Vagina (tissue), 1 donor: Measurements from ENCODE around the genes STT3B, CCR4 and CRTAP.

GRCh38 chr3:30549373-30550195, 56.8 kb upstream of the TGFBR2 start:
- PRO-cap, result no peak
- RAMPAGE, long total RNA, result no peak

DNA sequence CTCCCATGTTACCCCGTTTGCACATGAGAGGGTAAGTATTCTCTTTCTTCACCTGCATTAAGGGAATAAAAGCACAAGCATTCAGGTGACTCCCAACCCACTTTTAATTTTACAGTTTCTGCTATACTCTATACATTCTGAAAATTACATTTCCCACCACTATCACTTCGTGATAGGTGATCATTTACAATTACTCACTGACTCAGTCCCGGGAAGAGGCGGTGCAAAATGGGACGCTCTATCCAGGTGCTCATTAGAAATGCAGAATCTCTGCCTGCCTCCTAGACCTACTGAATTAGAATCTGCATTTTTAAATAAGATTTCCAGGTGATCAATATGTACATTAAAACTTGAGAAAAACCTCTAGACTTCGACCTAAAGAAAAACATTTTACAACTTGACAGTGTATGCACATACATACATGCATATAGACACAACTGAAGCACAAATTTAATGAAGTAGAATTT, 691 bp upstream of the TGFBR2 start:
- PRO-cap, result no peak
- RAMPAGE, long total RNA, result no peak

DNA sequence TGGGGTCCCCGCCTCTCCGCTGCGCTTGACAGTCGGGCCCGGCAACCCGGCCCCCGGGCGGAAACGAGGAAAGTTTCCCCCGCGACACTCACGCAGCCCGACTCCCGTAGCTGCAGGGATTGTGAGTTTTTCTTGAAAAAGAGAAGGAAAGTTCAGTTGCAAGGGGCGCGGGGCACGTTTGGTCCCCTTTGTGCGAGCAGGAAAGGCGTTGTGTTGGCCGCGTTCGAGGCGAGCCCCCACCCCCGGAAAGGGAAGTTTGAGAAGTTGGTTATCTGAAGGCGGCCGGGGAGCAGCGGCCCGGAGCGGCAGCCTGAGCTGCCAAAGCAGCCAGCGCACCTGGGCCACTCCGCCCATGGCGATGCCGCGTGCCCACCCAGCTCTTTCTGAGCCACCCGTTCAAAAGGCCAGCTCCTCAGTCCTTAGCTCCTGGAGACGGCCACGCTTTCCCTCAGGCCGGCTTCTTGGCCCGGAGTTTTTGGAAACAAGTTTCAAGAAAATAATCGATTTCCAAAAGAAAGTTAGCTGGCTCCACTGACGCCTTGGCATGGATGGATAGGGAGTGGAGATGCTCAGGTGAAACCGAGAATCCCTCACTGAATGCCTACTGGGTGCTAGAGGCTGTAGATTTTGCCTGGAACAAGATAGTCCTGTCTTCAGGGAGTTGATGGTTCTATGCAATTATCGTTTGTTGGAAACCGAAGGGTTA, 776 bp downstream of the TGFBR2 start:
- PRO-cap, result bidirectional peak, plus-strand start at position 300 of the sequence, minus-strand start at position 250 of the sequence; bidirectional peak, plus-strand start at position 415 of the sequence, minus-strand start at position 385 of the sequence
- RAMPAGE, long total RNA, result no peak

GRCh38 chr3:30610786-30611606, 4.6 kb downstream of the TGFBR2 start:
- PRO-cap, result no peak
- RAMPAGE, long total RNA, result no peak

- PRO-cap, result no peak
- RAMPAGE, long total RNA, result no peak
These were observed 43.9 kb downstream of the TGFBR2 start for GRCh38 chr3:30650178-30650763.

- PRO-cap, result bidirectional peak, plus-strand start at chr3:31532604, minus-strand start at chr3:31532382; unidirectional peak, plus-strand start at chr3:31532775; bidirectional peak, plus-strand start at chr3:31532950, minus-strand start at chr3:31532860; unidirectional peak, minus-strand start at chr3:31533234; unidirectional peak, minus-strand start at chr3:31533289
- RAMPAGE, long total RNA, result no peak
These were observed at the start of gene STT3B for GRCh38 chr3:31532493-31533502. TSS of gene STT3B (plus strand) at chr3:31532925.

DNA sequence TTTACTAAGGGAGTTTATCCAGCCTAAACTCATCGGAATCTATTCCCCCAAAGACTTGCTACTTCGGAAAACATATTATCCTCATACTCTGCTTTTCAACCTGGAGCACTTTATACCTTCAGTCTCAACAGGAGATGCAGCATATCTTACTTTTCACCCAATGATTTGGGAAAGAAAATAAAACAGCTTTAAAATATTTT, 124.6 kb downstream of the OSBPL10 start:
- PRO-cap, result no peak
- RAMPAGE, long total RNA, result no peak

DNA sequence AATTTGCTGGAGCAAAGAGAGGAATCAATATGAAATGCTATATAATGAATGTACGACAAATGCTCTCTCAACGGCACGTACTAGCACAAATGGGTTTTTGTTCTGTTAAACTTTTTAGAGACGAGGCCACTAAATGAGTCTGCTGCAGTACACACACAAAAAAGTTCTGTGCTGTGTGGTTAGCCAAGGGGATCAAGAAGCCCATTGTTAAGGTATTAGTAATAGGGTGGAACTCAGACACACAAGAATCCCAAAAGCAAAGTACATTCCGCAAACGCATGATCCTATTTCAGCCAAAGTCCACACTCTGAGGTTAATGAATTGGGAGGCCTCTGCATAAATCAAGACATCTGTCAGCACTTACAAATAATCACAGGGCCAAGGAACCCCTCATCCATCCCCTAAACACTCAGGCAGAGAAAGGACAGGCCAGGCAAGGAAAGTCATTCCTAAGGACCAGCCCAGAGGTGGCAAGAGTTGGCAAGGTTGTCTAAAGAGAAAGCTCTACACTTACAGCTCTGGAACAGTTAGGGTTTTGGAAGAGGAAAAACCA, 12.1 kb downstream of the OSBPL10 start:
- PRO-cap, result unidirectional peak, minus-strand start at position 168 of the sequence
- RAMPAGE, long total RNA, result no peak

- PRO-cap, result no peak
- RAMPAGE, long total RNA, result no peak
These were observed 20.3 kb downstream of the GPD1L start for GRCh38 chr3:32126727-32127115.

GRCh38 chr3:32152219-32152971, 46.0 kb downstream of the GPD1L start:
- PRO-cap, result no peak
- RAMPAGE, long total RNA, result start-site peak on the plus strand at chr3:32152309-32152946, 27 reads

DNA sequence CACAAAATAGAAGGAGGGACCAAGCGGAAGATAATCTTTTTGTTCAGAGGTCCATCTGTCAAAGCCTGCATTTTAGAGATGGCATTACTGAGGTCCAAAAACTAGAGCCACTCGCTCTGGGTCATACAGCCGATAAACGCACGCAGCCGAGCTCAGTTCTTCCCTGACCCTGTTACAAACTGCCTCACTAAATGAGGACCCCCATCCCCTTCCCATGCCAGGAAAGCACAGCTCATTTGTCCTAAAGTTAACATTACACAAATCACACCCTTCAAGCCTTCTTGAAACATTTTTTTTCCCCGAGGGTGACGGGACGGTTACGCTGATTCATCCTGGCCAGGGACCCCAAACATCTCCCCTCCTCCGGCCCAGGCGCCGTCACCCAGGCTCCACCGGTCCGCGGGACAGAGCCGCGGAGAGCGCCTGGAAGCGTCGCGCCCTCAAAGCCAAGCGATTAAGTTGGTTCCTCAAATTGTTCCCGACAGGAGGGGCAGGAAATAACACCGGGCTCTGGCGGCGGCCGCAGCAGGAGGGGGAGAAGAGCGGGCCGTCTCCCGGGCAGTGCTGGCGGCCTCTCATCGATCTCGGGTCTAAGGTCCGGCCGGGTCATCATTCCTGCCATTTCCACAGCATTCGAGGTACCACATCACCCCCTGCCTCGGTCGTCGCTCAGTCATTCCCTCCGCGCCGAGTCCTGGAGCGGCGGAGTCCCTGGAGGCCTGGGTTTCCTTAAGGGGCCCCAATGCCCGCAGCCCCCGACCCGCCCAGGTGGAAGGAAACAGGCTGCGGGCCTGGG, 650 bp upstream of the CMTM8 start:
- PRO-cap, result bidirectional peak, plus-strand start at position 528 of the sequence, minus-strand start at position 456 of the sequence
- RAMPAGE, long total RNA, result no peak

DNA sequence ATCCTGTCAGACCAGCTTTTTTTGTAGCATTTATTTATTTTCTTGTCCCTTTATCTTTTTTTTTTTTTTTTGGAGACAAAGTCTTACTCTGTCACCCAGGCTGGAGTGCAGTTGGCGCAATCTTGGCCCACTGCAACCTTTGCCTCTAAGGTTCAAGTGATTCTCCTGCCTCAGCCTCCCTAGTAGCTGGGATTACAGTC, 14.7 kb downstream of the CMTM8 start:
- PRO-cap, result no peak
- RAMPAGE, long total RNA, result no peak

DNA sequence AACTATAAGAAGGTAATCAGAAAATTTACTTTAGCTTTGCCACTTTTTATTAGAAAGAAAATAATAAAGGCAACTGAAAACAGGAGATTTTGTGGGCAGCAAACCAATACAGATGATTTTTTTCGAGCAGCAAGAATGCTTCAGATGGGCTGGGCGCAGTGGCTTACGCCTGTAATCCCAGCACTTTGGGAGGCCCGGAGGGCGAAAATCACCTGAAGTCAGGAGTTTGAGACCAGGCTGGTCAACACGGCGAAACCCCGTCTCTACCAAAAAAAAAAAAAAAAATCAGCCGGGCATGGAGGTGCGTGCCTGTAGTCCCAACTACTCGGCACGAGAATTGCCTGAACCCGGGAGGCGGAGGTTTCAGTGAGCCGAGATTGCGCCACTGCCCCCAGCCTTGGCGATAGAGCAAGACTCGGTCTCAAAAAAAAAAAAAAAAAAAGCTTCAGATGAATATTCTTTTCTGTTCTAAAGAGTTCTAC, 1.8 kb downstream of the CMTM6 start:
- PRO-cap, result no peak
- RAMPAGE, long total RNA, result no peak

DNA sequence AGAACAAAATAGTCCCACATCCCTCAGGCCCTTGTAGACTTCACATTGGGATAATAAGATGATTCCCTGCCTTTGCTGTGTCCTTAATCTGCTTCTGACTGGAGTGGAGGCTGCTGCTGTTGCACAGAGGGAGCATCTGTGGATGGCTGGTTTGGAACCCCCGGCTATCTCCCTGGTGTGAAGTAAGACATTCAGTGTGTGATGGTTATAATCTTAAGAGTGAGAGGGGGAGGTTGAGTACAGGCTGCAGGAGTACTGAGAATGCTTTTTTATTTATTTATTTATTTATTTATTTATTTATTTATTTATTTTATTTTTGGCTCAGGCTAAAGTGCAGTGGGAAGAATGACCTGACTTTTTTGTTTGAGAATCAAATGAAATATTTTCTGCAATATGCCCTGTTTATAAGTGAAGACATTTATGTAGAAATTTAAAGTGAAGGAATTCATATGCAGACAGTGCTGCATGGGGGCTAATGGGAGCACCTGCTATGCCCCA, 15.6 kb downstream of the TRIM71 start:
- PRO-cap, result no peak
- RAMPAGE, long total RNA, result no peak

DNA sequence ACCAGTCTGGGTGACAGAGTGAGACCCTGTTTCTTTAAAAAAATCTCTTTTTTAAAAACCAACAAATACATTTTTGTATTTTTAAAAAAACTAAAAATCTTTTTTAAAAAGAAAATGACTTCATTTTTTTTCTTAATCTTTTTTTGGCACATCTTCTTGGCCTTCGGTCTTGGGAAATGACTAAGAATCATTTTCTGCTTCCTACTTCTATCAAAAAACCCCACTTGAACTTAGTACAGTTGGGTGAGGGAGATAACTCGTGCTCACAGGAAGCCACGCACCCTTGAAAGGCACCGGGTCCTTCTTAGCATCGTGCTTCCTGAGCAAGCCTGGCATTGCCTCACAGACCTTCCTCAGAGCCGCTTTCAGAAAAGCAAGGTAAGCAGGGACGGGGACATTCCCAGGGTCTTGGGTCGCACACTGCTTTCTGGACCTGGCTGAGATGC, at the start of gene CCR4:
CCR4 (plus strand) TSS at position 332 of the 446 bp plus-strand sequence.
- PRO-cap, result no peak
- RAMPAGE, long total RNA, result no peak

DNA sequence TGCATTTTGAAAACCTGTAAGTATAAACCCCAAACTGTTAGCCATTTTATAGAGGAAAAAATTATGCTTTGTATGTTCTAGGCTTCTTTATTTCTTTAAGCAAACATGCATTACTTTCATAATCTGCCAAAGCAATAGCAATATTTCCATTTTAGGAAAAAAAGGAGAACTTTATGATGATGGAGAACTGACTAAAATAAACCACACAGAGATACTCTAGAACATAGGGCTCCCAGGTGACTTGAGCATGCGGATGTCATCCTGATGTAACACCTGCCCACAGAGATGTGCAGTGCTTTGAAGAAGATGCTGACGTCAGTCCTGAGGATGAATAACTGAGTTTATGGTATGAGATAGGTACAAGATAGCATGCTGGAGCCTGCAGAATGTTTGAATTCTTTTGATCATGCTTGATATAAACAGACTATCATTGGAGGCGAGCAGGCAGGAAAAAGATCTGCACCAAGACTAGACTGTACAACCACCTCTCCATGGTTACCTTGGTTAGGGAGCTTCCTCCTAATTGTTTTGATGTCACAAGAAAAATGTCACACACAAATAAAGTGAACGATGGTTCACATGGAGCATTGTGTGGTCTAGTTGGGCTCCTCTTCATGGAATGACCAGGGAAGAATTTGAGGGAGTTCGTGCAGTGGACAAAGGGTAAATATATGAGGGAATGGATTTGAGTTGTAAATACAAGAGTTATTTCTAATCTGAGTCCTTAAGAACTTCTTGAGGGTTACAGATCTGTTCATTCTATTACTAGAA, 12.5 kb downstream of the CCR4 start:
- PRO-cap, result no peak
- RAMPAGE, long total RNA, result no peak

GRCh38 chr3:33000993-33001591, 49.6 kb downstream of the CCR4 start:
- PRO-cap, result no peak
- RAMPAGE, long total RNA, result no peak

GRCh38 chr3:33113648-33114313, at the start of gene CRTAP:
TSS of gene CRTAP (plus strand) at chr3:33114014.
- PRO-cap, result bidirectional peak, plus-strand start at chr3:33114062, minus-strand start at chr3:33113887
- RAMPAGE, long total RNA, result no peak

- PRO-cap, result bidirectional peak, plus-strand start at chr3:33114647, minus-strand start at chr3:33114429
- RAMPAGE, long total RNA, result no peak
These were observed 567 bp downstream of the CRTAP start for GRCh38 chr3:33114314-33114848.

DNA sequence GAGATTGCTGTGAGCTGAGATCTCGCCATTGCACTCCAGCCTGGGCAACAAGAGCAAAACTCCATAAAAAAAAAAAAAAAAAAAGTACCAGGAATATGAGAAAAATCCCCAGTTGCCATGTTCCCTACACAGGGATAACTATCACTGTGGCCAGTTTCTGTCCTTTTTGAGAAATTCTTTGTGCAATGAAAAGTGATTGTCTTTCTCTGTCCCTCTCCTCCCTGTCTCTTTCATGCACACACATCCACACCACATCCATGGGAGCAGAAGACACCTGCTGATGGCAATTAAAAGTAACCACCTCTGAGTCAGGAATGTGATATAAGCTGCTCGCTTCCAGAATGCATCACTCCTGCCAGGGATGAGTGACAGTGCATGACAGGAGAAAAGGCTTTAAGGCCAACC, 59.7 kb downstream of the UBP1 start:
- PRO-cap, result no peak
- RAMPAGE, long total RNA, result no peak